LUHMES (cell line): ENCODE measurements around the gene PPP2R5B.

DNA sequence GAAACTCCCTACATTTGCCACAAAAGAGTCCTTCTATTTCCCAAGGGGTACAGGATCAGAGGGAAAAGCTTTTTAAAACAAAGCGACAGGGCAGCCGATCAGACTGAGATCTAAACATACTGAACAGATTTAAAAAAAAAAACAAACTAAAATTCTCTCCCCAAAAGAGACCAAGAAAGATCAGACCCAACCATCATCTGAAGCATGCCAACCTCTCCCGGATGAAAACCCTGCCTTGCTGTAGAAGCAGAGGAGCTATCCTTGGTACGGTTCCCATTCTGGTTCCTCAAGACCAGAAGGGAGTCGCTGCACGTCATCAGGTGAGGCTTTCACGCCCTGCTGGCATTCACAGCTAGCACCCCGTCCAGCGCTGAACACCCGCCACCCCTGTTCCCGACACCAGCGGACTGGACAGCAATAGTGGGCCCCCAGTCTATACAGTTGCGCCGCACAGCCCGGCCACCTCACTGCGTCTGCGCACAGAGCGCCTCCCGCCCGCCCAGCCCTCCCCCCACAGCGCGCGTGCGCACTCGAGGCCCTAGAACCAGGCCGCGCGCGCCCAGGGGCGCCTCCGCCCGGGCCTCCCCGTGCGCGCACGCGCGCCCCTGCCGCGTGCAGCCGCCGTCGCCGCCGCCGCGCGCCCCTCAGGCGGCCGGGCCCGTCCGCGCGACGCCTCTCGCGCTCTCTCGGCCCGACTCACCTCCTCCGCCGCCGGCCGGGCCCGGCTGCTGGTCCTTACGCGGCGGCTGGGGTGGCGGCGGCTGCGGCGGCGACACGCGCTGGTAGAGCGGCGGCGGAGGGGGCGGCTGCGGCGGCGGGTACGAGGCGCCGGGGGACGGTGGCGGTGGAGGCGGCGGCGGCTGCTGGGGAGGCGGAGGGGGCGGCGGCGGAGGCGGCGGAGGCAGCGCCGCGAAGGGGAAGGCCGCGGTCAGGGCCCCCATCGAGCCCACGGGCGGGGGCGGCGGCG, 772 bp downstream of the SF1 start:
- PRO-cap, result bidirectional peak, plus-strand start at position 612 of the sequence, minus-strand start at position 410 of the sequence

- PRO-cap, result no peak
These were observed 9.5 kb downstream of the EHD1 start for GRCh38 chr11:64868589-64869715.

DNA sequence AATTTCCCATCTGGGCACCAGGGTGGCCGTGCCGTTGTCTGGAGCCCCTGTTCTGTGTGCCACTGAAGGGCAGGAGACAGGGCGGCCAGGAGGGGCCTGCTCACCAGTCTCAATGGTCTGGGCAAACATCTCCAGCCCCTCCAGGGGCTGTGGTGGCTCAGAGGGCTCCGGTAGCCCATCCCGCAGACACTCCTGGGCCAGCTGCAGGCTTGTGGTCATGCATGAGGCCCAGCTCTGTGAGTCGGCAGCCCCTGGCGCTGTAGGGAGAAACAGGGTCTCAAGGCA, 3.1 kb downstream of the ATG2A start:
- PRO-cap, result no peak

GRCh38 chr11:64923782-64925094, at the start of gene PPP2R5B:
Gene PPP2R5B (plus strand): TSS chr11:64924689.
- PRO-cap, result bidirectional peak, plus-strand start at chr11:64924265, minus-strand start at chr11:64924097; bidirectional peak, plus-strand start at chr11:64924714, minus-strand start at chr11:64924567

DNA sequence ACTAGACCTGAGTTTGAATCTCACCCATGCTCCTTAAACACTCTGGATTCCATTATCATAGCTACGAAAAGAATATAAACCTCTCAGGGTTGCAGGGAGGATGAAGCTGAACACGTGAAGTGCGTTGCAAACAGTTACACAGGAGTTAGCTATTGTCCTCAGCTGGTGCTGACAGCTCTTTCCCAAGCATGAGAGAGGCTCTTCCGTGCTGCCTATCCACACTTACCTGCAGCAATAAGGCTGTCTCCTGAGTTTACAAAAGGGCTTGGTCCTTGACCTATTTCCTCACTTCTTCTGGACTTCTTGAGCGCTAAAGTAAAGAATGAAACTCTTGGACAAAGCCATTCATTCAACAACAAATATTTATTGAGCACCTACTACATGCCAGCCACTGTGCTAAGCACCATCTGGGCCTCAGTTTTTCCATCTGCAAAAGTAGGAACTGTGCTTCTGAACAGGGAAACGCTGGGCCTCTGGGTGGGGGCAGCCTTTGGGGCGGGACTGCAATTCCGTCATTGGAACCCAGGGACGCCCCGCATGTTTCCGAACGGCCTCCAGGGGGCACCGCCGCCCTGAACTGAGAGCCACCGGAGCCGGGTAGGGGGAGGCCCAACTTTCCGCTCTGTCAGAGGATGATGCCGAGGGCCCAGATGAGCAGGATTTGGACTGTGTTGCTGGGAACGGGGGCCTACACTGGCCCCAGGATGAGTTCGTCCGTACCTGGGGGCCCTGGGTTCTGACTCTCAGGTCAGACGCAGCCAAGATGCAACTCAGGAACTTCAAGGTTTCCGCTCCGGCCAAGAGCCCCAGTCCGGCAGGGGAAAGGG, 631 bp upstream of the ARL2 start:
- PRO-cap, result unidirectional peak, plus-strand start at position 625 of the sequence

- PRO-cap, result no peak
These were observed 2.5 kb downstream of the ZNHIT2 start for GRCh38 chr11:65114702-65115649.

- PRO-cap, result no peak
These were observed 912 bp downstream of the ZNHIT2 start for GRCh38 chr11:65116304-65117273.

GRCh38 chr11:65180923-65181479, 727 bp upstream of the CAPN1 start:
- PRO-cap, result unidirectional peak, plus-strand start at chr11:65181413

GRCh38 chr11:65207891-65208400, 26.2 kb downstream of the CAPN1 start:
- PRO-cap, result no peak

DNA sequence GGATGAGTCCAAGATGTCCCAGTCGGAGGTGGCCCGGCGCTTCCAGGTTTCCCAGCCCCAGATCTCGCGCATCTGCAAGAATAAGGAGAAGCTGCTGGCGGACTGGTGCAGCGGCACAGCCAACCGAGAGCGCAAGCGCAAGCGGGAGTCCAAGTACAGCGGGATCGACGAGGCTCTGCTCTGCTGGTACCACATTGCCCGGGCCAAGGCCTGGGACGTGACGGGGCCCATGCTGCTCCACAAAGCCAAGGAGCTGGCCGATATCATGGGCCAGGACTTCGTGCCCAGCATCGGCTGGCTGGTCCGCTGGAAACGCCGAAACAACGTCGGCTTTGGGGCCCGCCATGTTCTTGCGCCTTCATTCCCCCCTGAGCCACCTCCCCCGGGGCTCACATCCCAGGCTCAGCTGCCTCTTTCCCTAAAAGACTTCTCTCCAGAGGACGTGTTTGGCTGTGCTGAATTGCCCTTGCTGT, 1.4 kb downstream of the TIGD3 start:
- PRO-cap, result no peak

DNA sequence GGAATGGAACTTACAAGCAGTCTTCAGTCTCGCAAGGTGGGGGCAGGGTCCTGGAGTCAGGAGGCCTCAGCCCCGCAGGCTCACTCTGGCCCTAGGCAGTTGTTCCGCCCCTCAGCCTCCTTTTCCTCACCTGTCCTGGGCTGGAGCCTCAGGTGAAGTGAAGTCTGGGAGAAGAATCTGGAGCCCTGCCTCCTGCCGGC, 7.9 kb downstream of the FRMD8 start:
- PRO-cap, result no peak

DNA sequence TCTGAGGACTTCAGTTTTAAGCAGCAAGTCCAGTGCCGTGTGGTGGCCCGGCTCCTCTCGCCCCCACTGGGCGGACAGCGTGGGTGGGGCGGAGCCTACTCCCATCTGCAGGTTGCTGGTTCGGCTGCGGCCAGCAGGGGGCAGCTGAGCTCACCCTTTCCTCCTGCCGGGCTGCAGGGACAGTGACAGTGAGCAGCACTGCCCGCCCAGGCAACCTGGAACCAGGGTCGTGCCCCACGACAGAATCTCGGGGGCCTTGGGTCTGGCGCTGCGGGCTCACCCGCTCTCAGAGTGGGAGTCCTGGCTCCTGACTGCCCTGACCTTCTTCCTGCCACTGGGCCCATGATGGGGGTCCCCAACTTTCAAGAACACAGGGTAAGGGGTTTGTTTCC, 30.0 kb downstream of the FRMD8 start:
- PRO-cap, result bidirectional peak, plus-strand start at position 181 of the sequence, minus-strand start at position 69 of the sequence

DNA sequence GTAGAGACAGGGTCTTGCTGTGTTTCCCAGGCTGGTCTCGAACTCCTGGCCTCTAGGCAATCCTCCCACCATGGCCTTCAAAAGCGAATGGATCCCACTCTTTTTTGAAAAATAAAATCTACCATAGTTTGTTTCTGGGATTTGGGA, 34.2 kb downstream of the FRMD8 start:
- PRO-cap, result no peak

- PRO-cap, result no peak
These were observed 49.9 kb downstream of the FRMD8 start for GRCh38 chr11:65436405-65436650.

DNA sequence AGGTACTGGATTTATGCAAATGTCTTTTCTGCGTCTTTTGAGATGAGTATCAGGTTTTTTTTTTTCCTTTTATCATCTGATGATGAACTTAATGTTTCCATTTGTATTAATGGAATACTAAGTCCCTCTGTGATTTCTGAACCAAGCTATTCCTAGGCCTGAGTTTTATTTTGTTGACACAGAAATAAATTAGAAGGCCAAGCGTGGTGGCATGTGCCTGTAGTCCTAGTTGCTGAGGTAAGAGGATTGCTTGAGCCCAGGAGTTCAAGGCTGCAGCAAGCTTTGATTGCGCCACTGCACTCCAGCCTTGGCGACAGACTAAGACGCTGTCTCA, 53.7 kb downstream of the FRMD8 start:
- PRO-cap, result no peak

DNA sequence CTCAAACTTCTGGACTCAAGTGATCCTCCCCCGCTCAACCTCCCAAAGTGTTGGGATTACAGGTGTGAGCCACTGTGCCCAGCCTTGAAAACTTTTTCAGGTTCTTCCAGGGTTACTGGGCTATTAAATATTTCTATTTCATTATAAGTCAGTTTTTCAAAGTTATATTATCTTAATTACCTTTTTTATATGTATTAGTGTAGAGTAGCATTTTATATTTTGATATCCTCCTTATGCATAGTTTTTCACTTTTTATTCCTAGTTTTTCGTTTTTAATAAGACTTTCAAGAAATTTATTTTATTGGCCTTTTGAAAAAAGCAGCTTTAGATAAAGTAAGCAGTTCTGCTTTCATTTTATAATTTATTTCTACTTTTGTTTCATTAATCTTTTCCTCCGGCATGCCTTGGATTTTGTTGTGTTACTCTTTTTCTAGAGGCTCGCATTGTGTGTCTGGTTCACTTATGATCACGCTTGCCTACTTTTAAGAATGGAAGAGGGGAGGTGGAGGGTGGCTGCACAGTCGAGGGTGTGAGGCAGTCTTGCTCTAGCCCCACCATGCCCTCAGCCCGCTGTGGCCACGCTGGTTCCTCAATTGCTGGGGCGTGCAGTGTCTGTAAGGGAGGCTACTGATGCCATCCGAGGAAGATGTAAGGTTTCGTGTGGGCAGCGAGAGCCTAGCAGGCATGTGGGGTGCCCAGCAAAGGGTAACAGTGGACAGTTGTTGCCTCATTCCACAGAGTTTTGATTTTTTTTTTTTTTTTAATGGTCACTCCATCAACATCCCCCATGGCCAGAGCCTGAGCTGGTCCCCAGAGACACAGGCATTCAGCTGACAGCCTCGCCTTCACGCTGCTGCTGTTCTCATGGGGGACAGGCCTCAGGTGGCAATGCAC, 55.2 kb downstream of the FRMD8 start:
- PRO-cap, result no peak

DNA sequence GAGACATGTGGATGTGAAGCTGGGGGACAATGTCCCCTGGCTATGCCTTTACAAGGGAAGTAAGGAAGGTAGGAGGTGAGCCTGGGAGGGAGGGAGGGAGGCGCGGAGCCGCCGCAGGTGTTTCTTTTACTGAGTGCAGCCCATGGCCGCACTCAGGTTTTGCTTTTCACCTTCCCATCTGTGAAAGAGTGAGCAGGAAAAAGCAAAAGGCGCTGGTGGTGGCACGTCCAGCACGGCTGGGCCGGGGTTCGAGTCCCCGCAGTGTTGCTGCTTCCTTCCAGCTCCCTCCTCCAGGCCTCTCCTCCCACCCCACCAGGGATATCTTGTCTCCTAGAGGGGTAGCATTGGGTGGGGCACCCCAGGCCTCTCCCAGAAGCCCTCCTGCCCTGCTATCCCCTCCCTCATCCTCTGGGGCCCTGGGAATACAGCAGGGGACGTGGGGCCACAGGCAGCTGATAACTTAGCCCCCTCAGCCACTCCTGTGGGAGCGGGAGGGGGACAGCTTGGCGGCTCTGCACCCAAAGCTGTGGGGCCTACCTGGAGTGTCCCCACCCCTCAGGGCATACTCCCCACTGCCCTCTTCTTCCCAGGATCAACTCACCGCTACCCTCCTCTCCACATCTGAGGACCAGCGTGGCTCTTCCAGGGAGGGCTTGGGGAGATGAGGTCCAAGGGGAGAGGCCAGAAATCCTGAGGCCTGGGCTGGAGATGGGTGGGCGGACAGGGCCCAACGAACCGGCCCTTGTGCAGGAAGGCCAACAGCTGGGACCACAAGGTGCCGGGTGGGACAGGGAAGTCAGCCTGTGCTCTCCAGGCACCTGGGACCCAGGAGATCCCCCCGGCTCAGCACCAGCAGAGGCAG, 59.1 kb downstream of the FRMD8 start:
- PRO-cap, result no peak

DNA sequence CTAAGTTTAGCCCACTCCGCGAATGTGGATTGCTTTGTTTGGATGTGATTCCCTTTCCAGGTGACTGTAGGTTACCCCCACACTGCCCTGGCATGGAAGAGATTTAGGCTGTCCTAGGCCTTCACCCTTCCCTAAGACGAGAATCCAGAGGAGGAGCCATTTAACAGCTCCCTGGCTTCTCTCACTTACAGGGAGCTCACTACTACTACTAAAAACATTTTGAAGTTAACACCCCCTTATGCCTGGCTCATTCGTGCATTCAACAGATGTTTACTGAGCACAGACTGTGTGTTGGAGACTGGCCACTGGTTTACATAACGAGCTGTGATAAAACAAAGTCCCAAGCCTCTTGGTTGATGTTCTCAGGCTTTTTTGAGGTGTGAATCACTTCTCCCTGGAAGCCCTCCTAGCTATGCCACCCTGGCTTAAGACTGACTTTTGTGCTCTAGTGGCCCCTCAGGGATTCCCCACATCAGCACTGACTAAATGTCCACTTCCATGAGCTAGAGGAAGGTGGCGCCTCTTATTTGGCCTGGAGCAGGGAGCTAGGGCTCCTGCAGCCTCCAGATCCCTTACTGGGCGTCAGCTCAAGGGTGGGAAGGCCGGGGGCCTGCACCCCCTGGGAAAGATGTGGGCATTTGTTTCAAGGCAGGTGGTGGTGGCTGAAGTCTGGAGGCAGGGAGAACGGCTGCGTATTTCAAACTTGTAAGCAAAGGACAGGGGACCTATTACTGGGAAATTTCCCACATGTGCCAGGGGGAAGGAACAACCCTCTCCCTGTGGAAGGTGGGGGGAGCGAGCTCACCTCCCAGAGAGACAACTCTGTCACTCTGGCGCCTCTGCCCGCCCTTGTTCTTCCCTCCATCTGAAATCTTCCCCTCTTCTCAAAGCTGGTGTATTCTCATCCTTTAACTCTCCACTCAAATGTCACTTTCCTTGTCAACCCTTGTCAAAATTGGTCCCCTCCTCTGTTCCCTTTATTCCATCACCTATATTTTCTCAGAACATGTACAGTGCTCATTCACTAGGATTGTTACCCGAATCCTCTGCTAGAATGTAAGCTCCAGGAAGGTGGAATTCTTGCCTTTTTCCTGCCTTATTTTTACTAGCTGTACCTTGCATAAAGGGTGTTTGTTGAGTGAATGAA, 45.4 kb upstream of the SCYL1 start:
- PRO-cap, result no peak

DNA sequence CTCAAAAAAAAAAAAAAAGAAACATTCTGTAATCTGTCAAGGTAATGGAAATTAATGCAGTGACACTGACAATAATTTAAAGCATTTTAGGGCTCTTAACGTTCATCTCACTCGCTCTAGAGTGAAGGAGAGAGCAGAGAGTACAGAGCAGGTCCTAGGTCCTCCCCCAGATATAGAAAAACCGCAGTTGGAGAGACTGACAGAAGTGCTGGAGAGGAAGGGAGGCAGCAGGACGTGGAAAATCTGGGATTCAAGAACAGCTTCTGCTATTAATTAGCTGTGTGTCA, 28.7 kb upstream of the SCYL1 start:
- PRO-cap, result unidirectional peak, plus-strand start at position 213 of the sequence

GRCh38 chr11:65505727-65506453, 19.0 kb upstream of the SCYL1 start:
- PRO-cap, result unidirectional peak, plus-strand start at chr11:65506117